ENCODE results near the genes CADPS and ATXN7.

- PRO-cap, 2 experiments = no peak in any of the 2 experiments
Observed at GRCh38 chr3:62356874-62357120, 16.6 kb downstream of the FEZF2 start.

DNA sequence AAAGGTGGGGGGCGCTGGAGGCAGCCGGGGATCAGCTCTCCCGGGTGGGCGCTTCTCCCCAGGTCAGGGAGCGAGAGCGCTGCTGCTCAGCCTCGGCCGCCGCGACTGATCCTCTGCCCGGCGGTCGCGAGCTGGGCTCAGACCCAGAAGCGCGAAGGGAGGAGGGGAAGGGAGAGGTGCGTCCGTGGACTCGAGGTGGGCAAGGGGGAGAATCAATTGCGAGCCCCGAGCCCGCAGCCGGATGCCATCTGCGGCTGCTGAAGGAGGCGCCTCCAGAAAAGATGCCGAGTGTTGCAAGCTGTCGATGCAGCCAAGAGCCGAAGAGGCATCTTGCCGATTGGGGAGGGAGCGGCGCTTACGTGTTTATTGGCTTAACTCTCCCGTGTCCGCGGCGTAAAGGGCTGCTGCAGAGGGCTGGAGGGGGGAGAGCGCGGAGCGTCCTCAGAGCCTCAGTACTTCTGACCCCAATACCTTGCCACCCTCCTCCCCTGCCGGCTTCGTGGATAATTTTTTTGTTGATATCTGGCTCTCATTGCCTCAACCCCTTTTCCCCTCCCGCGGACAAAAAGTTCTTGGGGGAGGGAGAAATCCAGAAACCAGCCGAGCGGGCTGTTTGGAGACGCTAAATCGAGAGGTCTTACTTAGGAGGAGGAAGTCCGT is at the start of gene CADPS:
TSS of gene CADPS (minus strand) at position 339 of the 660 bp plus-strand sequence.
- PRO-cap, 2 experiments = no peak in any of the 2 experiments

- PRO-cap, 2 experiments = no peak in any of the 2 experiments
Observed at GRCh38 chr3:63645406-63645850, 7.0 kb upstream of the SNTN start.

GRCh38 chr3:63863682-63864055 is at the start of gene ATXN7:
Gene ATXN7, plus strand, starts transcription at chr3:63863867.
- PRO-cap, 2 experiments = peak in 2 of 2 experiments; most common plus-strand start chr3:63863882 (in 2); most common minus-strand start chr3:63863805 (in 1)

- PRO-cap, 2 experiments = peak in 2 of 2 experiments; most common plus-strand start chr3:63969059 (in 2)
Observed at GRCh38 chr3:63968922-63969283, 54.4 kb downstream of the PSMD6 start.

GRCh38 chr3:63979387-63980341 is 43.6 kb downstream of the PSMD6 start:
- PRO-cap, 2 experiments = peak in 1 of 2 experiments; most common plus-strand start chr3:63979711 (in 1)

DNA sequence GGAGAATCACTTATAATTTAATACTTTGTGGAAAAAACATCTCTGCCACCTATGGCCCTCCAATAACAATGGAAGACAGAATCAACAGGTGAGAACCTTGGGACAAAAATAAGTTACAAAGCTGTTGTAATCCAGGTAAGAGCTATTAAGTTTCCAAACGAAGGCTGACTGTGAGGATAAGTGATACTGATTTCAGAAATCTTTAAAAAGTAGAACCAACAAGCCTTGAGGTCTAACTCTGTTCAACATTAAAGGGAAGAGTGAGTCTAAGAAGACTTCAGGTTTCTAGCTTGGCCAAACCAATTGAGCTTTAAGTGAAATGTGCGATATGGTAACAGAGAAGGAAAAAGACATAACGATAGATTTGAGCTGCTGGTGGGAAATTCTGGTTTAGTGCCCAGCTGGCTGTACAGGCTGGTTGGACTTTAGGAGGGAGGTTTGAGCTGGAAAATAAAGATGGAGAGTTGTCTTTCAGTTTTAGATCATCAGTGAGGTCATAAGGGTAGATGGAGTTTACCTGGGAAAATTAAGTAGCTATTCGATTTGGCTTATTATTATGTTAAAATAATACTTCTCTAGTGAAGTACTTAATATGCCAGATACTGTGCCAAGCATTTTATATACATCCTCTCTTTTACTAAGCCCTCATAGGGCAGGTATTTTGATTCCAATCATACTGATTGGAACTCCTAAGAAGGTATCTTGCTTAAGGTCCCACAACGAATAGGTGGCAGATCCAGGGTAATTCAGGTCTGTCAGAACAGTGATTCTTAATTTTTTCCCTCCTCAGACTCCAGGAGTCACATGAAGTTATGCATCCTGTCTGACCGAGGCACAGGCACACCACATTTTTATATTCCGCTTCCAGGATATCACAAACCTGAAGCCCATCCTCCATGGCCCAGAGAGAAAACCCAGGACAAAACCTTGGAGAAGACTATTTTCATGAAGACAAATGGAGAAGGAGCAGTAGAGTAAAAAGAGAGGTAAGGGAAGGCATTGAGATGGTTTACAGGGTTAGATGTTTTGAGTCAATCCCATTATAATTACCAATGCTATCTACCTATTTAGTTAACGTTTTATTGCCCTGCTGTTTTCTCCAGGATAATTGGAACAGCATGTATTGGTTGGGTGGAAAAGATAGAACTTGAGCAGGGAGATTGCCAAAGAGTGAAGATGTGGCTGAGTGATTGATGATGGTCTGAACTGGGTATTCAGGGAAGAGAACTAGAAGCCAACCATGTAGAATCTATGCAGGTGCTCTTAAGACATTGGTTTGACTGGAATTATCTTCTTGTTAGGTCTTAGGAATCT is 17.8 kb downstream of the PSMD6 start:
- PRO-cap, 2 experiments = no peak in any of the 2 experiments

GRCh38 chr3:64018161-64019227 is 4.8 kb downstream of the PSMD6 start:
- PRO-cap, 2 experiments = peak in 1 of 2 experiments; most common plus-strand start chr3:64018645 (in 1); most common minus-strand start chr3:64018355 (in 1)

DNA sequence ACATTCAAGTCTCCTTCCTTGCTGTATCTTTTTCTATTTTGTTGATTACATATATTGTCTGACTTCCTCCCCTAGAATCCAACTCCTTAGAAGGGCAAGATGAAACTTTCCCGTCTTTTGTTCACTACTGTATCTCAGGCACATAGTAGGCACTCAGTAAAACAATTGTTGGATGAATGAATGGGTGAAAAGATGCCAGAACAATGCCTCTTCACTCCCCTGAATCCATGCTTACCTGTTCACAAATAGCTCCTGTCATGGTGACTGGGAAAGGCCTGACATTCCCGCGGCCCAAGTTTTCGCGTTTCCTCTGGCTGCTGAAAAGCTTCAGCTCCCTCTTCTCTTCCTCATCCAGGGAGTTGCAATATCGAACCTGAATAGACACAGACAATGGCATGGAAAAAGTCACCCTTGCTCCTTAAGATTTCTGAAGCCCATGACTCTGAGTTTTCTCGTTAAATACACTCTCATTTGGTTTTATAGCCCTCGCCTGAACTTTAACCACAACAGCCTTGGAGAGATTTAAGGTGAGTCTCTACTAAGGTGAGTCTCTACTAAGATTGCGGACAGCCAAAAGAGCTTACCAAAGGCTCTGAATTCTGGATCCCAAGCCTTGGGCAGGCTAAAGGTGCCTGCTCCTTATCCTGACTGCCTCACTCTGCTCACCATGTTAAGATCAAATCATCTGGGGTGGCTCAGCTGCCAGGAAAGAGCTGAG is 65.4 kb downstream of the PRICKLE2 start:
- PRO-cap, 2 experiments = no peak in any of the 2 experiments

DNA sequence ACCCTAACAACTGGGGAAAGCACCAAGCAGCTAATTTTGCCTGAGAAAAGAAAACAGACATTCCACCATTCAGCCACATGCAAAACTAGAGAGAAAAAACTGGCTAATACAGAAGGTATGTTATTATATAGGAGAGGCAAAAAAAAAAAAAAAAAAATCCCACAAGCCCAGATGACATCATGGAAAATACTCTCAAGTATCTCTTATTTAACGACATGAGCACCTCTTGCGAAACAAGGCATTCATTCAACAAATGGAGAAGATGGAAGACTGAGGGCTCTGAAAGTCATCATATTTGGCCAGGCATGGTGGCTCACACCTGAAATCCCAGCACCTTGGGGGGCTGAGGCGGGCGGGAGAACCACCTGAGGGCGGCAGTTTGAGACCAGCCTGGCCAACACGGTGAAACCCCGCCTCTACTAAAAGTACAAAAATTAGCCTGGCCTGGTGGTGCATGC is 61.4 kb downstream of the PRICKLE2 start:
- PRO-cap, 2 experiments = no peak in any of the 2 experiments

- PRO-cap, 2 experiments = no peak in any of the 2 experiments
Observed at GRCh38 chr3:64187105-64187540, 38.1 kb downstream of the PRICKLE2 start.

DNA sequence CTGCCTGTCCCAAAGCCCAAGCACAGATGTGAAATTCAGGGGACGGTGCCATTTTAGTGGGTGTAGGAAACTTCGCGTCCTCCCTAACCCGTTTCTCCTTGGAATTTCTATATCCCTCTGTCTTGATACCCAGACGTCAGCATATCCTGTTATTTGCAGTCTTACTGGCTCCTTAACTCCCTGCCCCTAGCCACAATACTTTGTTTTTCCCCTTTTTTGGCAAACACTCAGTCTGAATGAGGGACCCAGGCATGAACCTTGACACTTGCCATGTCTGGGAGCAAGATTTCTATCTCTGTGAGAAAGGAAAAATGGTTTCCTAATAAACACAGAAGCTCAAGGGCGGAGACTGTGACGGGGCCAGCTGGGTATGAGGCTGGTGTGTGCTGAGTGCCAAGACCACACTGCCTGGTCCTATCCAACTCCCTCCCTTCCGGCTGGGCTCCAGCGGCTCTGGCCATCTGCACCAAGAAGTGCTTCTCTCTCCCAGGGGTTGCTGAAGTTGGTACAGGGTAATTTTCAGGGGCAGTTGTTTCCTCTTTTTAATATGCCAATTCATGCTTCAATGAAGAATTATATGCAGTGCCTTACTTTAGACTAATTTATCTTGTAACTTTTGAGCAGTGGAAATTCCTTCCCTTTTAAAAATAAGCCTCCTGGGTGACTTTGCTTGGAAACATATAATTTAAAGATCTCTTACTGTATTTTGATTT is 15.0 kb downstream of the PRICKLE2 start:
- PRO-cap, 2 experiments = no peak in any of the 2 experiments

GRCh38 chr3:64265941-64266652 is 40.8 kb upstream of the PRICKLE2 start:
- PRO-cap, 2 experiments = no peak in any of the 2 experiments

DNA sequence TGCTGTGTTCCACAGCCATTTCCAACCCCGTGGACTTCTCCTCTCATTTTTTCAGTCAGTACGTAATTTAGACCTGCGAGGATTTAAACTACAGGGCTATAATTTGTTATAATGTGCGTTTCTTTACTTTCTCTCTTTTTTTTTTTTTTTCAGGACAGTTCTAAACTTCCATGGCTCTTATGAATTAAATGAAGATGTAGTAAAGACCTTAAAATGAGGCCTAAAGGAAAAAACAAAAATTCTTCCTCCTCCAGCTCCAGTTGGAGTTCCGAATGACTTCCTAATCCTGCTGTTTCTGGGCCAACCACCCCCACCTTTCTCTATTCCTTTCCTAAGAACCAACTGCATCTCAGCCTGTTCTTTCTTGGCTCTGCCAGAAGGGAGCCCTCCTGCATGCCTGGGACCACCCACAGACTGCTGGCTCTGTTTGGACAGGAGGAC is 115.8 kb upstream of the PRICKLE2 start:
- PRO-cap, 2 experiments = no peak in any of the 2 experiments

GRCh38 chr3:64681070-64681793 is 6.6 kb downstream of the ADAMTS9 start:
- PRO-cap, 2 experiments = no peak in any of the 2 experiments

DNA sequence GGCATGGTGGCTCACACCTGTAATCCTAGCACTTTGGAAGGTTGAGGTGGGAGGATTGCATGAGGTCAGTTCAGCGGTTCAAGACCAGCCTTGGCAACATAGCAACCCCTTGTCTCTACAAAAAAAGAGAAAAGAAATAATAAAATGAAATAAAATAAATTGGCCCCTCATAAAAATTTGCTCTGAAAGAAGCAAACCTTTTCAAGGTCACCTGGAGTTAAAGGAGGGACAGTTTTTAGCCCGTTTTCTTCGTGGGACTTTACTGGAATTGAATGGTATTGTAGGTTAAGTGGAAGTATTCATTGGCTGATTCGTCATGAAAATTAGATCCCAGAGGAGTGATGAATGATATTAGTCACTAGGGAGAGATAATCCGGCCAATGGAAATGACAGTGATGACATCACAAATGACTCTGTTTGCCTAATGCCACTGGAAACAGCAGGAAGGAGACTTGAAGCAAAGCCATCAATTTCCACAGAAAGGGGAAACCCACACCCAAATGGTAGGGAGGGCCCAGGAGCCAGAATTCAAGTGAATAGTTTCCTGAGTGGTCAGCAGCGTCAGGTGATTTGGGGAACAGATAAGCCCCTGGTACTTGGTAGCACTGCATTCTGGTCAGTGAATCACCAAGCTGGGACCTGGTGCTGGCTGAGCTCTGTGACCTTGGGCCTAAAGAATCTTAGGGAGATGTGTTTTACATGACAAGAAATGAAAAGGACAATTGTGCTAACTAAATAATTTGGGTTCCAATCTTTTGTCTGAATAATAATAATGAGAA is 3.2 kb upstream of the ADAMTS9 start:
- PRO-cap, 2 experiments = no peak in any of the 2 experiments

GRCh38 chr3:64815315-64815652 is 127.5 kb upstream of the ADAMTS9 start:
- PRO-cap, 2 experiments = no peak in any of the 2 experiments

- PRO-cap, 2 experiments = no peak in any of the 2 experiments
Observed at GRCh38 chr3:64914322-64915126, 226.7 kb upstream of the ADAMTS9 start.

GRCh38 chr3:64928648-64929092 is 240.9 kb upstream of the ADAMTS9 start:
- PRO-cap, 2 experiments = no peak in any of the 2 experiments

DNA sequence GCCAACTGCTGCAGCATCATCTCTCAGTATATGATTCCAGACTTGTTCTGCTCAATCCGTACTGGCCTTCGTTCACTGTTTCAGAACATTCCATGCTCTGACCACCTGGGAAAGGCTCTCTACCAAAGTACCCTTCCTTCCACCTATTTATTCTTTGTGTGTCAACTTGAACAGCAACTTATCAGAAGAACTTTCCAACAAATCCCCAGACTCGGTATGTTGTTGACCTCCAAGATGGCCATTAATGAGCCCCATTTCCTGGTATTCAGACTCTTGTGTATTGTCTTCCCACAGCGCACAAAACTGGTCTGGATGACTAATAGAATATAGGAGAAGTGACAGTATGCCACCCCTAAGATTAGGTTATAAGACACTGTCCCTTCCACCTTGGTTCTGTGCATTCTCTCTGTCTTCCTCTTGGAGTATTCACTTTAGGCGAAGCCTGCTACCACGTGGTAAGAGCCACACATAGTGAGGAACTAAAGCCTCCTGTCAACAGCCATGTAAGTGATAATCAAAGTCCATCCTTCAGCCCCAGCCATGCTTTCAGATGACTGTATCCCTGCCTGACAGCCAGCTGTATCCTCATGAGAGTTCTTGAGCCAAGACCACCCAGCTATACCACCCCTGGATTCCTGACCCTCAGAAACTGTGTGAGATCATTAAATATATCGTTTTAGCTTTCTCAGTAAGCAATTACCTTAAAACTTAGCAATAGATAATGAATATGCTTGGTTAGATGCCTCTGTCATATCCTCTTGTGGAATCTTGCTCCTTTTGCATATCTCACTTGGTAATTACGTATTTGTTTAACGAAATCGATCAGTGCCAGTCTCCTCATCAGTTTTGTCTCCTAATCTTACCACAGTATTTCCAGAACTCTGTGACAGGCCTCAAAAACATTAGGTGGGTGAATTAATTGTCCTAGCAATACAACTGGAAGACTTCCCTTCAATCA is 481.6 kb downstream of the MAGI1 start:
- PRO-cap, 2 experiments = no peak in any of the 2 experiments

Measured in cytotoxic T cell (primary cell).